ENCODE results near the gene STEAP2.

DNA sequence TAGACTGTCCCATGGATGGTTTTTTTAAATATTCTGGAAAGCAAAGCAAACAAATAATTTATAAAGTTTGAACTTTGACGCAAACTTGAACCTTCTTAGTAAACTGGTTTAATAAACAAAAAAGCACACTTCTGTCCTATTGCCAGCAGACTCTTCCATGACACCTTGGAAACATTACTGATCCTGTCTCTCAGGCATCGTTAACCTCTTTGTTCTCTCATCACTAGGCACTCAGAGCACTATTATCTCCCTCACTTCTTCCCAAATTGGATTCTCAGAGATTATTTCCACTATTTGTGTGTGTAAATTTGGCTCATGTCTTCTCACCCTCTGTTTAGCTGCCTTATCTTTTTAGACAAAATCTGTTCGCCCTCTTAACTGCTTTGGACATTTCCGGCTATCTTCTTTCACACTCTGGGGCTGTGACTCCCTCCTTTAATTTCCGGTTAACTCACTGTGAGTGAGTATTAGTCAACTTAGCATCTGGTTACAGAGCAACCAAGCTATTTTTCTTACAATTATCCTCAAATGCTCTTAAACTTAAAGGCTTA, 177.4 kb upstream of the SEMA3A start:
- PRO-cap: no peak

GRCh38 chr7:85184809-85185372, 2.0 kb downstream of the SEMA3D start:
- PRO-cap: no peak

DNA sequence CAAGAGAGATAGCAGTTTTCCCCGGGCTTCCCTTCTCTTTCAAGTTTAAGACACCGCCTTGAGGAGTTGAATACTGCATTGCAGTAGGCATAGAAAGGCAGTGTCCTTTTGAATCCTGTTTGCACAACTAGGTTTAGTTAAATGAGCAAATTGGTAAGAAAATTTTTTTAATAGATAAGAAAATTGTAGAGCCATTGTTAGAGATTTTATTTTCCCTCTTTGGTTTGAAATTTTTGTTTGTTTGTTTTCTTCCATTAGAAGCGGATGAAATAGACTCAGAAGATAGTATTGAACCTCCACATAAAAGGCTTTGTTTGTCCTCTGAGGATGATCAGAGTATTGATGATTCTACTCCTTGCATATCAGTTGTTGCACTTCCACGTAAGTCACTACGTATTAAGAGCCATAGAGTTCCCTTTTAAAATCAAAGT, 14.0 kb downstream of the DMTF1 start:
- PRO-cap: no peak

DNA sequence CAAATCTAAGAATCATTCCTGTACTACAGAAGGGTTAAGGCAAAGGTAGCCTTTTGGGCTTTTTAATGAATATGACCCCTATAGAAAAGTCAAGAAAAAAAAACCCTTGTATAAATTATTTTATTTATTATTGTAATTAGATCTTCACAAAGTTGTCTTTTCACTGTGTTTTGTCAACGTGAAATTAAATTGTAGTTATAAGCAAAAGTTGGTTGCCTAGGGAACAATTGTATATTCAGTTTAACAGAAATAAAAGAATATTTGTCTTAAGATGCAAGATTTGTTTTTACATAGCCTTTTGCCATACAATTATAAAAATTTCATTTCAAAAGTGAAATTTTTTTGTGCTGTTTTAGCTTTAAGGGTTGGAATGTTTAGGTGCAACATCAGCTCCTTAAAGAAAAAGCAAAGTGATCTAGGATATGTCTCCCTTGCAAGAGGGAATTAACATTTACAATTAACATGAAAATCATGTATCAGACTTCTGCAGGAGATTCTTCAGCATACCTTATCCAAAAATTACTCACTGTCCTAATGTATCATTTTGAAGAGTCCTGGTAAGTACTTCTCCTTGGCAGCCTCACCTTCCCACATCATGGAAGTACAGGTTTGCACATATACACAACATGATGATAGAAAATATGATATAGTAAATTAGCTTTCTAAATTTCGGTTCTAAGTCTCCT, 23.3 kb downstream of the TMEM243 start:
- PRO-cap: no peak

GRCh38 chr7:87216485-87217661, 2.7 kb downstream of the TMEM243 start:
- PRO-cap: no peak

GRCh38 chr7:87712488-87713070, 84.4 kb downstream of the RUNDC3B start:
- PRO-cap: no peak

- PRO-cap: no peak
These were observed 547 bp downstream of the SLC25A40 start for GRCh38 chr7:87875619-87876007.

DNA sequence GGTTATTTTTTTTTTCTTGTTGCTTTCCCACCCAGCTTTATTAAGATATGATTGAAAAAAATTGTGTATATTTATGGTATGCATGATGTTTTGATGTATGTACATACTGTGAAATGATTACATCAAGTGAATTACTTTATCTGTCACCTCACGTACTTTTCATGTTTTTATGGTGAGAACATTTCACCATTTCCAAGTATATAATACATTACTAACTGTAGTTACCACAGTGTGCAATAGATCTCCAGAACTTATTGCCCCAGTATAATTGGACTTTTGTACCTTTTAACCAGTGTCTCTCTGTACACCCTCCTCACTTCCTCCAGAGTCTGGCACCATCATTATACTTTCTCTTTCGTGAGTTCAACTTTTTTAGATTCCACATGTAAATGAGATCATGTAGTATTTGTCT, 111.3 kb downstream of the ADAM22 start:
- PRO-cap: no peak

- PRO-cap: bidirectional peak, plus-strand start at chr7:88219024, minus-strand start at chr7:88218996
These were observed 1.2 kb downstream of the SRI start for GRCh38 chr7:88218498-88219217.

DNA sequence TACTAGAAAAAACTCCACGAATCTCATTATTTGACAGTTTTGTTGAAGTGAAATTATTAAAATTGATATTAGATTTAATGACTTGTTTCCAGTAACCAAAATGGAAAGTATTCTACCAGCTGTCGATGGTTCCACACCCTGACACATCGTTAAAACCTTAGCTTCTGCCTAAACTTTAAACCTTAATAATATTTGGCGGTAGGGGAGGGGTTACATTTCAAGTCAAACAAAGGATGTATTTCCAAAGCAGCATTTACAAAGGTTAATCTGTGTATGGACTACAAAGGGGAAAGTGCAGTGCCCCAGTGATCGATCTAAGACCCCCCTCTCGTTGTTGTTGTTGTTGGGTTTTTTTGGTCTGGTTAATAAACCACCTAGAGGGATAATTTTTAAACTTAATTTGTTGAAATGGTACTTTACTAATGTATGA, 1.1 kb upstream of the STEAP2 start:
- PRO-cap: no peak

GRCh38 chr7:90211437-90212509, at the start of gene STEAP2:
Gene STEAP2, plus strand, starts transcription at chr7:90211740.
- PRO-cap: bidirectional peak, plus-strand start at chr7:90211771, minus-strand start at chr7:90211635

- PRO-cap: no peak
These were observed 5.9 kb downstream of the STEAP2 start for GRCh38 chr7:90217421-90217857.

DNA sequence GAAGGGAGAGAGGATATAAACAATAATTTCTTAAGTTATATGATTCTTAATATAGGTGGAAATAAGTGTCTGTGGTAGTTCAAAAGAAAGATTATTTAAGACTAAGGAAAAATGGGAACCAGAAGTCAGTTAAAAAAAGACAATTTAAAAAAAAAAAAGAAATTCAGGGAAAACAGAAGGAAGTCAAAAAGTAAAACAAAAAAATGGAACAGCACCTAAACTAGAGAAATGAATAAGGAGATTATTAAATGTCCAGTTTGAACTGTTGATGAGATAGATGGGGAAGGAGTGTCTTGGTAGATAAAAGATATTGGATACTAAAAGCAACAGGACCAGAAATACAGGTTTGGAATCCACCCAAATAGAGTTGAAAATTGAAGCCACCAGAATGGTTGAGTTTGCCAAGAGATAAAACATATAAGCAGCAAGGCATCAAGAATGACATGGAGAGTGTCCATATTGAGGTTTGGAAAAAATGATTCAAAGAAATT, 24.0 kb downstream of the CFAP69 start:
- PRO-cap: no peak

DNA sequence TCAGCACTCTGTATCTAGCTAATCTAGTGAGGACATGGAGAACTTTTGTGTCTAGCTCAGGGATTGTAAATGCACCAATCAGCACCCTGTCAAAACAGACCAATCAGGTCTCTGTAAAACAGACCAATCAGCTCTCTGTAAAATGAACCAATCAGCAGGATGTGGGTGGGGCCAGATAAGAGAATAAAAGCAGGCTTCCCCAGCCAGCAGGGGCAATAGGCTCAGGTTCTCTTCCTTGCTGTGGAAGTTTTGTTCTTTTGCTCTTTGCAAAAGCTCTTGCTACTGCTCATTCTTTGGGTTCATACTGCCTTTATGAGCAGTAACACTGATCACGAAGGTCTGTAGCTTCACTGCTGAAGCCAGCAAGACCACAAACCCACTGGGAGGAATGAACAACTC, 11.5 kb upstream of the GTPBP10 start:
- PRO-cap: no peak

GRCh38 chr7:90412541-90413424, 9.5 kb downstream of the CLDN12 start:
- PRO-cap: no peak

DNA sequence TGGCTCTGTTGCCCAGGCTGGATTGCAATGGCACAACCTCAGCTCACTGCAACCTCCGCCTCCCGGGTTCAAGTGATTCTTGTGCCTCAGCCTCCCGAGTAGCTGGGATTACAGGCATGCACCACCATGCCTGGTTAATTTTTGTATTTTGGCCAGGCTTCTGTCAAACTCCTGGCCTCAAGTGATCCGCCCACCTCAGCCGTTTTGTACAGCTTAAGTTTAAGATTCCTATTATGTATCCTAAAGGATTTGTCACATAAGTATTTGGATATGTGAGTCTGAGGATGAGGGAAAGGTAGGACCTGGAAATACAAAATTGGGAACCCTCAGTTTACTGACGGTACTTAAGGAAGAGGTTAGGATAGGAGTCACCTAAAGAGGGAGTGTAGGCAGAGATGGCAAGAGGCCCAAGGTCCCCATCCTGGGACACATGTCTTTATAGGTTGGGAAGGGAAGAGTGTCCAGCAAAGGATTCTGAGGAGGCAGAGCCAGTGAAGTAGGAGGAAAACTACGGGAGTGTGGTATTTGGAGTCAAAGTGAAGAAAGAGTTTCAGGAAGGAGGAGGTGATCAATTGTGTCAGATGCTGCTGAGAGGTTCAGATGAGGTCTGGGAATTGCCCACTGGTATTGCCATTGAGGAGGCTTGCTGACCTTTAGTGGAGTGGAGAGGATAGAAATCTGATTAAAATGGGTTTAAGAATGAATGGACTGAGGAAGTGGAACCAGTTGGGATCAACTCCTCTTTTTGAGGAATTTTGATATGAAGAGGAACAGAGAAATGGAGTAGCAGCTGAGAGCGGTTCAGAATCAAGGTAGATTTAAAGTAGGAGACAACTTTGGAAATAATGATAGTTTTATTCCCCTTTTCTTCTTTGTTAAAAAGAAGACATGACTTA, 100.5 kb downstream of the CDK14 start:
- PRO-cap: no peak

DNA sequence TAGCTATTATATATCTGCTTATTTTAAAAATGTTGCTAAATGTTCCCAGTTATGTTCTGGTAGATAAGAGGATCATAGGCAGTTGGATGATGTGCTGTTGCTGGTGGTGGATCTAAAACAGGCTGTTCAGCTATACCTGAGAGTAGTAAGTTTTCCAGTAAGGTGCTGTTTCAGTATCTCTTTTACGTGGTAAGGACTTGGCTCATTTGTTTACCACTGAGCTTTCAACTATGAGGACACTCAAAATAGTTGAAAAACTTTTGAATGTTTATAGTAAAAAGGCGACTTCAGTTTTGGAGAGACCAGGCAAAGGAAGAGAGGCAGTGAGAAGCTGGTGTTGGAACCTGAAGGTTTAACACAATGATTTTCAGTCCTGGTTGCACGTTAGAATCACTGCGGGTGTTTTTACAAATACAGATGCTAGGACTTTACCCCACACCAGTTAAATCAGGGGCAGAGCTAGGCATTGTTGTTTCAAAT, 181.0 kb downstream of the CDK14 start:
- PRO-cap: no peak

DNA sequence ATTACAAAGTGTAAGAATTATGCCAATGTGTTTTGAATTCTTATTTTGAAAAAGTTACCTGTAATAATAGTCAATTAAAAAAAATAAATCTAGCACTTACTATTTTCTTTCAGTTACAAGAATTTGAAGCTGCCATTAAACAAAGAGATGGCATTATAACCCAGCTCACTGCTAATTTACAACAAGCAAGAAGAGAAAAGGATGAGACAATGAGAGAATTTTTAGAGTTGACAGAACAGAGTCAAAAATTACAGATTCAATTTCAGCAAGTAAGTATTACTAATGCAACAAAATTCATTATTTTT, 53.8 kb downstream of the AKAP9 start:
- PRO-cap: no peak

GRCh38 chr7:92002133-92003297, 61.9 kb downstream of the AKAP9 start:
- PRO-cap: no peak

DNA sequence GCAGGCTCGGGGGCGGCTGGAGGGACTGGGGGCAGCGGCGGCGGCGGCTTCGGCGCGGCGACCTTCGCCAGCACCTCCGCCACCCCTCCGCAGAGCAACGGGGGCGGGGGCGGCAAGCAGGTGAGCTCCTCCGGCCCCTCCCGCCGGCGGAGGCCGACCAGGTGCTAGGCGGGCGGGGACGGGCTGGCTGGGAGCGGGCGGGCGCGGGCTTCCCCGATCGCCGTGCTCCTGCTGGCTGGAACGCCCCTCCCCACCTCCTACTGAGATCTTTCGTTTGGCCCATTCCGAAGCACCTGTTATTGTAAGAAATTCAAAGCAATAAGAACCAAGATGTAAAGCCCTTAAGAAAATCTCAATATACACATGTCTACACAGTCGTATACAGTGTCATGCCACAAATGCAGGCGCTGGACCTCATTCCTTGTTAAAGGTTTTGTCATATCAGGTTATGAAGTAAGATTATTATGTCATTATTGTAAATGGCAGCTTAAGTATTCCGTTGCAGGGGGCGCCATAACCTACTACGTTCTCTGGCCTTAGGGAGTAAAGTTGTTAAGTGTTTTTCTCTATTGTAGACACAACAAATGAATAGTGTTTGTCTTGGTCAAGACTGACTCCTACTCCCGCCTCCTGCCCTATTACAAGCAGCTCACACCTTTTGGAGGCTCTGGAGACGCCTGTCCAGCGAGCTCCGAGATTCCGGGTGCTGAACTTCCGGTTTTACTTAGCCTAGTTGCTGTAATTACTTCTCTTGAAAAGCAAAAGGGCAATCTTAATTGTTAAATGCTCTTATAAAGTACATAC, 779 bp downstream of the GATAD1 start:
- PRO-cap: bidirectional peak, plus-strand start at position 92 of the sequence, minus-strand start at position 91 of the sequence; bidirectional peak, plus-strand start at position 494 of the sequence, minus-strand start at position 237 of the sequence

Measured in Calu3 (cell line).